Cardiac fibroblast (primary cell): ENCODE data around the gene NDUFAF8.

- RRBS: no CpG with 5 or more reads among the region's 14 CpGs
Measured at GRCh38 chr17:80263128-80263785, 2.6 kb downstream of the RNF213 start.

- RRBS: no CpG with 5 or more reads among the region's 18 CpGs
Measured at GRCh38 chr17:80265110-80265881, 4.6 kb downstream of the RNF213 start.

DNA sequence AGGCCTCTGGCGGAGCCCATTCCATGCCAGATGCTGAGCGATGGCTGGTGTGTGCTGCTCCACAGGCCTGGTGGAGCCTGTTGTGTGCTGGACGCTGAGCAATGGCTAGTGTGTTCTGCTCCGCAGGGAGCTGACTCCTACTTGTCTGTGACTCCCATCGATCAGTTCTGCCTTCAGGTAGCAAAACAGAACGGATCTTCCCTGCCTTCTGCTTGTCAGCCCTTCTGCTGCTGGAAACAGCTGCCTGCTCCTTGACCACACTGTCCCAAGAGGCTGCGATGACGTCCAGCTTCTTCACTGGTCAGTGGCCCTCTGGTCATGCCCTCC is 4.4 kb downstream of the ENDOV start:
- RRBS: no CpG with 5 or more reads among the region's 8 CpGs

DNA sequence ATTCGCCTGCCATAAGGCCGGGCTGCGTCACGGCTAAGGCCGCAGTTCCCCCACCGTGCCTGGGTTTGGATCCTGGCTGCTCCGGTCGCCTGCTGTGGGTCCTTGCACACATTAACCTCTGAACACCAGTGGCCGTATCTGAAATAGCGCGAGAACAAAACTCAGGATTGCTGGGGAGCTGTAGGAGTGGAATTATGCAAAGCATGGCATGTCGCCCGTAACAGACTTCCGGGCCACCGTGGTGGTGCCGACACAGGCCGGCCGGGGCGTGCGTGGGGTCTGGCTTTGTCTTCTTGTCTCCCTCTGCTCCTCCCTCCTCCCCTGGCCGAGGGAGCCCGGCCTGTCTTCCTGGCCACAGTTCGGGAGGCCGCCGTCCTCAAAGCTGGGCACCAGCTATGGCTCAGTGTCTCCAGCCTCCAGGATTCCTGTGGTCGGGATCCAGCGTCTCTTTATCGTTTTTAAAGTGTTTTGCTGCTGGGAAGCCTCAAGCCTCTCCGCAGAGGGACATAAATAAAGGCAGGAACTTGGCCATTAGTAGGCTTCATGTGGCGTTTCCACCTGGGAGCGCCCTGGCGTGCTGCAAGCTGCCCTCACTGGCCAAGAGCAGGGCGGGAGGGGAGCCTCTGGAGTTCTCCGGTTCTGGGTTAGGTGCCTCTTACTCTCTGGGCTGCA is 21.9 kb upstream of the NPTX1 start:
- RRBS: 30% methylated on average over 12 of the region's 34 CpGs

- RRBS: no CpG with 5 or more reads among the region's 17 CpGs
Measured at GRCh38 chr17:80501412-80501941, 25.1 kb upstream of the NPTX1 start.

DNA sequence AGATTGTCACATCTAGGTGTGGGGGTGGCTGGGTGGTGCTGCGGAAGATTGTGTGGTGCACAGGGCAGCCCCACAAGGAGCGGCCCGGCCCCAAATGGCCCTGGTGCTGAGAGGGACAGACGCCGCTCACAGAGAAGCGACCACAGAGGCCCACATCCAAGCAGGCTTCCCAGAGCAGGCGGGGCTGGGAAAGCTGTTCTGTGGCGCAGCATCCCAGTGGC is 181.2 kb downstream of the RPTOR start:
- RRBS: no CpG with 5 or more reads among the region's 8 CpGs

DNA sequence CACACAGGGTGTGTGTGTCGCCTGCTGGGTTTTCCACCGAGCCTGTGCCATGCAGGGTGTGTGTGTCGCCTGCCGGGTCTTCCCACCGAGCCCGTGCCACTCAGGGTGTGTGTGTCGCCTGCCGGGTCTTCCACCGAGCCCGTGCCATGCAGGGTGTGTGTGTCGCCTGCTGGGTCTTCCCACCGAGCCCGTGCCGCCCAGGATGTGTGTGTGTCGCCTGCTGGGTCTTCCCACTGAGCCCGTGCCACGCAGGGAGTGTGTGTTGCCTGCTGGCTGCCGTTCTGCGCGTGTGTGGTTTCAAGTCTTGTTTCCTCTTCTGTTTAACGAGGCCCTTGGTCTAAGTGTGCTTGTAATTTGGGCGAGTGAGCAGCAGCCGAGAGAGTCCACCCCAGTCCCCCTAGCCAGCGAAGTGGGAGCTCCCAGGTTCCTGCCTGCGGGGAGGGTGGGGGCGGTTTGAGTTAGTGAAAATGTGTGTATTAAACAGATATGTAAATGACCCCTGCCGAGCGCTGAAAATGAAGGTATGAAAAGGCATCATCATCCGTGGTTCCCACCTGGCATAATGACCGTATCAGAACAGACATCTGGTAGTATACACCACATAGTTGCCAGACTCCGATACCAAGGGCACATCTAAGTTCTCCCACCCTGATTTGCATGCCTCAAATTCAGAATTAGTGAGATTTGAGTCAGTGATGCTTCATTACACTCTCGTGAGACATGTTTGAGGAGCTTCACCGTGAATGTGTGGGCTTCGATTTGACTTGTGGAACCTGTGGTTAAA is 114.6 kb upstream of the CHMP6 start:
- RRBS: no CpG with 5 or more reads among the region's 34 CpGs

- RRBS: no CpG with 5 or more reads among the region's 21 CpGs
Measured at GRCh38 chr17:80900731-80901356, 90.8 kb upstream of the CHMP6 start.

DNA sequence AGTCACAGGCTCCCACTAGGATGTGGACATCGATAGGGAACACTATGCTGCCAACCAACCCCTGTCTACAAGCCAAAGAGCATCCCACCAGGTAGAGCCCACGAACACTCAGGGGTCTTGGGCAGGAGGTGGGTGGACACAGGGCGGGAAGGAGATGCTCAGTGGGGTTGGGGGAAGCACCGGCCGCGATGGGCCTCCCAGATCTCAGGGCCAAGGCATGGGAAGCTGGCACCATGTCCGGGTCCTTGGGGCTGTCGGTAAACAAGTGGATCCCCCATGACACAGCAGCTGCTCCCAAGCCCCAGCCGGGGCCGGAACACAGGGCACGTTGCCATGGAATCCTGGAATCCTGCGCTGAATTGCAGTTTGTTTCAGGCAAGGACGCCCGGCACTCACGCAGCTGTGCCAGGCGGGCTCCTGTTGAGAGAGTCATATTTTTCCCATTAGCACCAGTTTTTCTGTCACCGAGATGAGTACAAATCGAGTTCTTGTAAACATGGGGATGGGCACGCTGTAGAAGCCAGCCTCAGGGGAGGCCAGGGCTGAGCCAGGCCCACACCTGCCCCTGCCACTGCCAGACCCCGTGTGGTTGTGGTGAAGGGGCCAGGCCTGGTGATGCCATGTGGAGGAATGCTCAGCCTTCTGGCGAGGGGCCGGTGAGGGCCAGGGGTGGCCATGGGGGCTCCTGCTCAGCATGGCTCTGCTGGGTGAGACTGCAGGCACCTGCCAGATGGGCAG is 22.9 kb upstream of the CHMP6 start:
- RRBS: 27% methylated on average over 11 of the region's 22 CpGs

DNA sequence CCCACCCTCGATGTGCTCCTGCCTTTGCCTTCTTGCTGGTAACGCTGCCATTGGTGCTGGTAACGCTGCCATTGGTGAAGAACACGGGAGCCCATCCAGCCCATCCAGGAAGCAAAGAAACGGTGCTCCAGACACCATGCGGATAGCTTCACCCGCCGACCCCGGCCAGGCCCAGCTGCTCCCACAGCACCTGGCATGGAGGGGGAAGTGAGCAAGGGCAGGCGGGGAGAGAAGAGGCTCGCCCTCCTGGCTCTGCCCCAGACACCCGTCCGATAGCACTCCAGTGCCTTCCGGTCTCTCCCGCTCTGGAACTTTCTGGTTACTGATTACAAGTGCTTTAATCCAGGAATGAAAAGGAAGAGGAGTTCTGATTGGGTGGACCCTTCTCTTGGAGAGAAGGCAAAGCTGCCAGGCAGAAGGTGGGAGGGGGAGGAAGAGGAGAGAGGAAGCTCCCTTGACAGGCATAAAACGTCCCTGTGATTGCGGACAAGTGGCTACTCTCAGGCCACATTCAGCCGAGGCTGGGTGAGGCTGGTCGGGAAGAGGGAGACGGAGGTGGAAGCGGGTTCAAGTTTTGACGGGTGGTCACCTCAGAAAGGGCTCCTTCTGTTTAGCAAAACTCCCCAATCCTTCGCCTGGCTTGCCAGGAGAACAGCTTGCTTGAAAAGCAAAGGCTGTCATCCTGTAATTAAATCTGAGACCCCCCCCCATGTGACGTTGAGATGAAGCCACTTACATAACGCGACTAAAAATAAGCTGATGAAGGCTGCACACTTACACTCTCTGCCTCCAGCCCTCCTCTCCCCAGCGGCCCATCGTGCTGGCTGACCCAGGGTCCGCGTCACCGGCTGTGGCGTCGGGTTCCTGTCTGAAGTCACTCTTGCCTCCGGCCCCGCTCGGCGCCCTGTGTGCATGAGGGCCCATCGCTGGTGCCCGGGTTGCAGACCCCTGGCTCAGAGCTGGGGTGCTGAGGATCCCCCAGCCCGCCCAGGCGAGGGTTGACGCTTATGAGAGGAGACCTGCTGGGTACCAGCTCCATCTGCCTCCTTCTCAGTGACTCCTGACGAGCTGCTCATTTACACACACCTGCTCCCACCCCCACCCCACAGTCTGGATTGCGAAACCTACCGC is 3.6 kb upstream of the BAIAP2 start:
- RRBS: 70% methylated on average over 9 of the region's 45 CpGs

- RRBS: no CpG with 5 or more reads among the region's 33 CpGs
Measured at GRCh38 chr17:81035773-81036257, 864 bp downstream of the BAIAP2 start.

DNA sequence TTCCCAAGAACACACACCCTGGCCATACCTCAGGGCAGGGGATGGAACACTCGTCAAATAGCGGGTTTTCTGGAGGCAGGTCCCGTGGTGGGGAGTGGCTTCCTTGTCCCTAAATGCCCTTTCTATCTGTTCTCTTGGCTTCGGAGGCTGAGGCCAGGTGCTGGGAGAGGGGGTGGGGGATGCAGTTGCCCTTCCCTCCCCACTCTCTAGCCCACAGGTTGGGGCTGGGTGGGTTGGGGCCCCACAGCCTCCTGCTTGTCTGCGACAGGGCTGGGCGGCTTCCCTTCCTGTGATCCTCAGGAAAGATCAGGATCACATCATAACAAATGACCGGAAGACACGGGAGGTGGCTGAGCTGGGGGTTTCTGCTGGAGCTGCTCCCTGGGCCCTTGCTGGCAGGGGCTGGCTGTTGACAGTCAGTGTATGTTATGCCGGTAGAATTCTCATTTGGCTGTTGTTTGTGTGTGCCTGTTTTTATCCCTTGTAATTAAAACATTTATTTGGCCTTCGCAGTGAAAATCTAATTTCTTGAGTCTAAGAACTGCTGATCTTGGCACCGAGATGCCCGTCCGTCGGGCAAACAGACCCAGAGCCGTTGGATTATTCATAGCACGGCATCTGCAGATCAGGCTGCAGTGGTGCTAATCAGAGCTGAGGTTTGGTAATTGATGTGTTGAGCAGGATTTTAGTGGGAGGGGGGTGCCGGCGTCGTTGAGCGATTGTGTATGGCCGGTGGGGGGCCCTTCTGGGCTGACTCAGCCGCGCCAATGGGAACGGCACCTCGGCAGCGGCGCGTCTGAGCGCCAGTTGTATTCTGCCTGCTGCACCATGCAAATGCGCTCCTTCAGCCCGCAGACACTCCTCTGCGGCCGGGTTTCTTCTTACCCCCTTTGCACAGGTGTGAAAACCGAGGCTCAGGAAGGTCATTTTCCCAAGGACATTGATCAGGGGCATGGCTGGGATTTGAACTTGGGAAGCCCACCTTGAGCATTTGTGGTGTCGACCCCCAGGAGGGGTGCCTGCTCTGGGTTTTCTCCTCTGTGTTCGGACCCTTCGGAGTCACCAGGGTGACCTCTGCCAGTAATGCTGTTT is 18.0 kb downstream of the BAIAP2 start:
- RRBS: 50% methylated on average over 2 of the region's 37 CpGs

DNA sequence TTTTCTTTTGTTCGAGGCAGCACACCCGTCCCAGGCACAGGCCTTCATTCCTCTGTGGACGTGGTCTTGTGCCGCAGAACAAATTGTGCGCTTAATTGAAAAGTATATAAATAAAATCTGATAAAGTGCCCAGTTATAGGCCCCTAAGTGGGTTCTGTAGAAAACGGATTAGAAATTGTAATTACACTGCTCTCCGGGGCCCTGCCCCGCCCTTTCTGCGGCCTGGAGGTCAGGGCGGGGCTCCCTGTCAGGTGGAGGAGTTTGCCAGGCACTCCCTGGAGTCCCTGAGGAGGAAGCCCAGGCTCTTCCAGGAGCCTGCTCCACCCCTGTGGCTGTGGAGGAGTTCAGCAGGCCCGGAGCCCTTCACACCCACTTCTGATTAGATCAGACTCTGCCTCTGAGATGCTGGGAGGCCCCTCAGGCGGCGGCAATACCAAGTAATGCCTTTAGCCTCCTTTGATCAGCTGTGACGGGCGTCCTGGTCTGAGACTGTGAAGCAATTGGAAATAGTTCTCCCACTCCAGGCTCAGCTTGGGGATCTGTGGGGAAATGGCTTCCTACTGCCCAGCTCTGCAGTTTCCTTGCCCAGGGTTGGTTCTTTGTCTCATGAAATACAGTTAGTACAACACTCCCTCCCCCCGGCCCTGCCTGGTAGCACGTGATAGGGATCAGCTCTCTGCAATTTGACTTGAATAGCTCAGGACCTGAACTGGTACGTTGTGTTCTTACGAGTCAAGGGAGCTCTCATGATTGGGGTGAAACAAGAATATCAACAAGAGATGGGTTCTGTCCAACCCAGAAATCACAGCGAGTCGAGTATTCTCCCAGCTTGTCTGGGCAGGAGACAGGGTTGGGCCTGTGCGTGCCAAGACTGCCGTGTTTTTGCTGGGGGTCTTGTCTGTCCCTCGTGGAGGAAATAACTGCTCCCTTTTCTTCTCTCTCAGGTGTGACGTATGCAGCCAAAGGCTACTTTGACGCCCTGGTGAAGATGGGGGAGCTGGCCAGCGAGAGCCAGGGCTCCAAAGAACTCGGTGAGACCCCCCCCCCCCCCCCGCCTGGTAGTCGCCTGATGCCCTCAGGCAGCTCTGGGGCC is 22.3 kb downstream of the BAIAP2 start:
- RRBS: no CpG with 5 or more reads among the region's 30 CpGs

- RRBS: 6% methylated on average over 17 of the region's 71 CpGs
Measured at GRCh38 chr17:81121708-81122415, 43.4 kb upstream of the PVALEF start.

- RRBS: no CpG with 5 or more reads among the region's 11 CpGs
Measured at GRCh38 chr17:81133189-81133729, 32.0 kb upstream of the PVALEF start.

DNA sequence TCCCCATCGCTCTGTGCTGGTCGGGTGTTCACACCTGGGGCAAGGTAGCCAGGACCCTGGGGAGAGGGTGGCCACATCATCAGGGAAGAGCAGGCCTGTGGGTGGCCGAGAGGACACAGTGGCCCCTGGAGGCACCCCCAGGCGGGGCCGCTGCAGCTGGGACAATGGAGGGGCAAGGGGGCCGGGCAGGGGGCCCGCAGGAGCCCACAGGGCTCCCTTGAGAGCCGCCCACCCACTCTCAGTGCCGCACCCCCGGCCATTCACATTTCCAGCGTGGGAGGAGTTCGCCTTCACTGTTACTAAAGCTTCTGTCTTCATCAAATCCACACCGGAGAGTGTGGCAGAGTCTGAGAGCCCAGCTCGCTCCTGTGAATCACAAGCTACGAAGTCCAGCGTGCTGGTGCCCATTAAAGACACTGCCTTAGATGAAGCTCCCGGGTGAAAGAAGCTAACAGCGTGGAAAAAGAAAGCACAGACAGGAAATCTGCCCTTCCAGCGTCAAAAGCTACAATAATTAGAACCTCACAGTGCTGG is 20.9 kb upstream of the PVALEF start:
- RRBS: 49% methylated on average over 9 of the region's 19 CpGs

DNA sequence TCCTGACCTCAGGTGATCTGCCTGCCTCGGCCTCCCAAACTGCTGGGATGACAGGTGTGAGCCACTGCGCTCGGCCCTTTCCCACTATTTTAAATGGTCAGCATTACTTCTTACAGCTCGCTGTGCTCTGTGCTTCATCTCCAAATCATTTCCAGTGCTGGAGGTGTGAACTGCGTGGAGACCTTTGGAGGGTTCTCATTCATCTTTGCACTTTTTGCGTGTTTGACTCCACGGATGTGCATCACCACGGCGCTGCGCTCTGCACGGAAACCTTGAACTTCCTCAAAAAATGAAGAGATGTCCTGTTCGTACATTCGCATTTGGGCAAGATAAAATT is 10.5 kb upstream of the PVALEF start:
- RRBS: no CpG with 5 or more reads among the region's 13 CpGs

- RRBS: 92% methylated on average over 9 of the region's 62 CpGs
Measured at GRCh38 chr17:81190409-81191625, 24.8 kb upstream of the AATK start.

GRCh38 chr17:81239160-81240497 is at the start of gene NDUFAF8:
Gene NDUFAF8 (plus strand): TSS chr17:81239318.
- RRBS: 18% methylated on average over 12 of the region's 92 CpGs

GRCh38 chr17:81272475-81273195 is 22.5 kb downstream of the SLC38A10 start:
- RRBS: 96% methylated on average over 4 of the region's 19 CpGs